Measurements from ENCODE around the genes CPLX3 and UBE2Q2.

- PRO-cap = no peak
- CAGE, long polyA plus RNA = no peak
Measured at GRCh38 chr15:74664285-74664921, 31.4 kb downstream of the EDC3 start.

GRCh38 chr15:74780694-74781603 is 931 bp upstream of the CSK start:
- PRO-cap = bidirectional peak, plus-strand start at chr15:74780966, minus-strand start at chr15:74781003; unidirectional peak, minus-strand start at chr15:74781070
- CAGE, long polyA plus RNA = no peak

GRCh38 chr15:74782883-74783748 is 1.2 kb downstream of the CSK start:
- PRO-cap = unidirectional peak, plus-strand start at chr15:74783464
- CAGE, long polyA plus RNA = no peak

- PRO-cap = no peak
- CAGE, long polyA plus RNA = no peak
Measured at GRCh38 chr15:74826040-74827184, at the start of gene CPLX3. Gene CPLX3, plus strand, starts transcription at chr15:74826627.

DNA sequence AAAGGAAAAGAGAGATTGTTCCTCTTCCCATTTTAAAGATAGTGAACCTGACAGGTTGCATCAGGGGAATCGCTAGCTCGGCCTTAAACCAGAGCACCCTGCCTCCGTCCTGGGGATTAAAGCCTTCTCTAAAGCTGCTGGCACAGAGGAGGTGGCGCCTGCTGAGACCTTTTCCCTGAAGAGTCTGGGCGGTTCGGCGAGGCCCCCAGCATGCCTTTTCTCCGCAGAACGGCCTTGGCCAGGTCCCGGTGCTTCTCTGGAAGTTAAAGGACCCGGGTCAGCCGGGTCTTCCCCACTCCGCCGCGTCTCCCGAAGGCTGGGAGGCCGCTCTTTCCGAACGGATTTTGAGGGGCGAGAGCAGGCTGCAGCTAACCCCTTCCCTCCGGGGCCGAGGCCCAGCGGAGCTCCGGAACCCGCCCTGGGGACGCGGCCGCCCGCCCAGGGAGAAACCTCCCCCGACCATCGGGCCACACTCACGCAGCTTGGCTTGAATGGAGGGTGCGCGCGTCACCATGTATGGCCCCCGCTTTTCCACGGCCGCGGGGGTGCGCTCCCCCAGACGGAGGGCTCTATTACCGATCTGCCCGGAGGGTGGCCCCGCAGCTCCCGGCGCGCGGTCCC is 431 bp downstream of the FAM219B start:
- PRO-cap = bidirectional peak, plus-strand start at position 575 of the sequence, minus-strand start at position 489 of the sequence
- CAGE, long polyA plus RNA = no peak

GRCh38 chr15:74933562-74933931 is 4.3 kb downstream of the COX5A start:
- PRO-cap = no peak
- CAGE, long polyA plus RNA = no peak

DNA sequence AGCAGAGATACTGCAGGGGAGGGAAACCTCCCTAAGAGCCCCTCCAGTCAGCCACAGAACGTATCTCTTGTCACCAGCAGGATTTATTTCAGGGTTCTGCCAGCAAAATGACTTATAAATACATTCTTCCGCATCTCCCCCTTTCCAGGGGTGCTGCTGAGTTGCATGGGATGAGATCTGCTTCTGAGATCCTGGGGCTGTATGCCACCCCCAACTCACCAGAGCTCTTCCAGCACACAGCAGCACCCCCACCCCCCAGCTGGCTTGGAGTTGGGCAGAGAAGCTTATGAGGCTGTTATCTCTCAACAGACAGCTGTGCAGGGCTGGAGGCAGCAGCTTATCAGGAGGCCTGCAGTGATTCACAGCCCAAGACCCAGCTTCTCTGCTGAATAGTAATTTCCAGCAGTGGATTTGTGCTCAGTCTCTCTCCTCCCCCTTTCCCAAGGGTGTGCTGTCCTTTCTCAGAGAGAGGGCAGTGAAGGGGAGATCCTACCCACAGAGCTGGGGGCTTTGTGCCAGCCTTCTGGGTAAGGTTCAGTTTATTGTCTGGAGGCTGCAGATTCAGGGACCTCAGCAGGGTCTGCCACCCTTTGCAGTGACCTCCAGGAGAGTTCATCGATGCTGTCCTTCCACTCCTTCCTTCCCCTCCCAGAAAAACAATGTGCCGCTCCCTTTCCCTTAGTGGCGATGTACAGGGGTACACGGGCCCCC is 2.1 kb downstream of the RPP25 start:
- PRO-cap = no peak
- CAGE, long polyA plus RNA = no peak

- PRO-cap = no peak
- CAGE, long polyA plus RNA = no peak
Measured at GRCh38 chr15:75108938-75109673, 85.7 kb downstream of the PPCDC start.

- PRO-cap = no peak
- CAGE, long polyA plus RNA = no peak
Measured at GRCh38 chr15:75156578-75157197, 45.0 kb upstream of the C15orf39 start.

DNA sequence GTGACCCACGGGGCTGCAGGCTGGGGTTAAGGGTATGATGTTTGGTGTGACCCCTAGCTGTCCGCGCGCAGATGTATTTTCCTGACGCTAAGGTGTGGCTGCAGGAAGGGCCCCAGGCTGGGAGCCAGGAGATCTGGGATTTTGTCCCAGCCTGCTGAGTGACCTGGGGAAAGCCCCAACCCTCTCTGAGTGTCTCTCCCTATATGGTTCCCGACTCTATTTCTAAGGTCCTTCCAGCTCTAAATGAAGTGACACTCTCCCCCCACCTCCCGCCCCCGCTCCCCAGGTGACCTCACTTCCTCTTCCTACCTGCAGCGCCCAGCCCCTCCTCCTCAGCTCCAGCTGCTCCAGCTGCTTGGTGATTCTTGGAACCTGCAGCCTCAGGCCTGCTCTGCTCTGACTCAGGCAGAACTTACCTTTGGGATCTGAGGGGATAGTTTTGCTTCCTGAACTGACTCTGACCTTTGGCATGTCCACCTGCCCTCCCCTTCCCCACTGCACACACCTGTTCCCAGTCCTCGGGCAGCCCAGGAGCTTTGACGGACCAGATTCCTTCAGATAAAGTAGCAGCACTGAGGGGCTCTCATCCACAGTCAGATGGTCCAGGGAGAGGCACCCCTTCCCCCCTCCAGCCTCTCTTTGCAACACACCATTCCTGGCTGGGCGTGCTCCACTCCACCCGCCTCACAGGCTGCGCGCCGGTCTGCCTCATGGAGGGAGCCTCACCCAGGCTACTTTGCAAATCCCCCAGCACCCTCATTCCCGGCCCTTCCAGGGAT is 937 bp upstream of the C15orf39 start:
- PRO-cap = no peak
- CAGE, long polyA plus RNA = no peak

GRCh38 chr15:75213564-75214589 is 12.2 kb downstream of the C15orf39 start:
- PRO-cap = no peak
- CAGE, long polyA plus RNA = no peak

DNA sequence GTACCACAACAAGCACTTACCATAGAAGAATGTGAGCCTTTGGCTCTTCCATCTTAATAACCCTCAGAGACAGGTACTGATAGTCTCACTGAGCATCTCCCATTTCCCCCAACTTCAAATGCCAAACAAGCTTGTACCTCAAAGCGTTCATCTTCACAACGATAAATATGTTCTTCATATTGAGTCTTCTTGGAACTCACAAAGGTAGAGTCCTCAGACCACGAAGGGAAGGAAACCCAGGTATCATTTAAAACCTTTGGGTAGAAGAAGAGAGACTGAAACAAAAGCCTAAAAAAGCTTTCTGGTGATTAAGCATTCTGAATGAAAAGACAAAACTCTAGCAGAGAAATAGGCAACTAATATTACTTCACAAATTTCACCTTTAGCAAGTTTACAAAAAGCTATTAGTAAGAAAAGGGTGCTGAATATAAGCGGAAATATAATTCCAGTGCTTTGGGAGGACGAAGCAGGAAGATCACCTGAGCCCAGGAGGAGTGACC is 31.5 kb upstream of the MAN2C1 start:
- PRO-cap = no peak
- CAGE, long polyA plus RNA = no peak

GRCh38 chr15:75577861-75578117 is 1.3 kb downstream of the PTPN9 start:
- PRO-cap = unidirectional peak, plus-strand start at chr15:75578052
- CAGE, long polyA plus RNA = no peak

- PRO-cap = unidirectional peak, plus-strand start at chr15:75578360; bidirectional peak, plus-strand start at chr15:75578803, minus-strand start at chr15:75578869
- CAGE, long polyA plus RNA = no peak
Measured at GRCh38 chr15:75578335-75579162, 566 bp downstream of the PTPN9 start.

GRCh38 chr15:75653418-75653881 is 5.7 kb downstream of the SNX33 start:
- PRO-cap = no peak
- CAGE, long polyA plus RNA = no peak

GRCh38 chr15:75669098-75670228 is 21.8 kb downstream of the SNX33 start:
- PRO-cap = no peak
- CAGE, long polyA plus RNA = no peak

DNA sequence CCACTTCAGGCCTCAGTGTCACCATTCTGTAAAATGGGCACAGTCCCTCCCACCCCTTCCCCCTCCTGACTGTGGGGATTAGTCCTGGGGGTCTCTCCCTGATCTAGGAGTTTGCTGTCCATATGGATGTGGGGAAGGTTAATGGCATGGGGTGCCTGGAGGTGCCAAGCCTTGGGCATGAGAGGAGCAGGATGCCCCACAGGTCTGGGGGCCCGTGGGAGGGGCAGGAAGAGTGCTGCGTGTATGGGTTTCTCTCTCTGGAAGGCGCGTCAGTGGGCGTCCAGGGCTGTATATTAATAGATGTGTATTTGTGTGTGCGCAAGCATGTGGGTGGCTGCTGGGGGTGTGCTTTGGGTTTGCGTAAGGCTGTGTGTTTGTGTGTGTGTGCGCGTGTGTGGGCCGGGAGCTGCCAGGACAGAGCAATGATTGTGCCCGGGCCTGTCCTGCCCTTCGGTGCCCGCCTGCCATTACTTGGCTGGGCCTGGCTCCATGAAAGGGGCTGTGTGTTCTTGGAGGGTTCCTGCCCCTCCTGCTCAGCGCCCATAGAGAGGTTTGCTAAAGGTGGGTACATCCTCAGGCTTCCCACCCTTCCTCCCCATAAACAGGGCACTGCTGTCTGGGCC is 16.4 kb downstream of the CSPG4 start:
- PRO-cap = no peak
- CAGE, long polyA plus RNA = no peak

- PRO-cap = no peak
- CAGE, long polyA plus RNA = no peak
Measured at GRCh38 chr15:75699438-75699883, 13.2 kb downstream of the CSPG4 start.

- PRO-cap = no peak
- CAGE, long polyA plus RNA = no peak
Measured at GRCh38 chr15:75711493-75712011, 1.1 kb downstream of the CSPG4 start.

GRCh38 chr15:75843372-75844355 is at the start of gene UBE2Q2:
Gene UBE2Q2, plus strand, starts transcription at chr15:75843447.
- PRO-cap = unidirectional peak, plus-strand start at chr15:75843447; bidirectional peak, plus-strand start at chr15:75843515, minus-strand start at chr15:75843533; bidirectional peak, plus-strand start at chr15:75843663, minus-strand start at chr15:75843739
- CAGE, long polyA plus RNA = start-site peak on the plus strand at chr15:75843622-75843658, 19 and 18 reads in 2 replicates